Urinary bladder (tissue), 3 donors: ENCODE results near the genes ASPHD1 and ZNF771.

GRCh38 chr16:29117043-29117450 is 132.2 kb downstream of the LAT start:
- PRO-cap, result no peak
- RAMPAGE, long total RNA, result no peak

DNA sequence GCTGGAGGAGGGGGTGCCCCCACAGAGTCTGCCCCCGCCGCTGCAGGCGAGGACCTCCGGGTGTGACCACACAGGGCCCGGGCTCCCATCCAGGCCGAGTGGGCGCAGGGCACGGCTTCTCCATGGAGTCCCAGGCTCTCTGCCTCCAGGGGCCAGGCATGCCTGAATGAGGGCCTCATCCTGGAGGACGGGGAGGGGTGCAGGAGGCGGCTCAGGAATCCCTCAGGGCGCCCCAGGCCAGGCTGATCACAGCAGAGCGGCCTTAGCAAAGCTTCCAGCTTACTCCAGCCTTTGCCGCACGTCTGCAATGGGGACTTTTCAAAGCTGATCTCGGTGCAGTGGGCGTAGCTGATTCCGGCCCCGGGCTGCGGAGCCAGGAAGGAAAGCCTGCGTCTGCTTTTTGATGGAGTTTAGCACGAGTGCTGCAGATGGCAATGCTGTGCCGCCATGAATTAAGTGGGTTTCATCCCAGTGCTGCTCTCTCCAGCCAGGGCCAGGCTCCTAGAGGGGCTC is 146.5 kb downstream of the LAT start:
- PRO-cap, result unidirectional peak, minus-strand start at position 304 of the sequence
- RAMPAGE, long total RNA, result no peak

GRCh38 chr16:29153715-29154591 is 169.1 kb downstream of the LAT start:
- PRO-cap, result no peak
- RAMPAGE, long total RNA, result no peak

GRCh38 chr16:29183006-29183318 is 198.1 kb downstream of the LAT start:
- PRO-cap, result no peak
- RAMPAGE, long total RNA, result no peak

DNA sequence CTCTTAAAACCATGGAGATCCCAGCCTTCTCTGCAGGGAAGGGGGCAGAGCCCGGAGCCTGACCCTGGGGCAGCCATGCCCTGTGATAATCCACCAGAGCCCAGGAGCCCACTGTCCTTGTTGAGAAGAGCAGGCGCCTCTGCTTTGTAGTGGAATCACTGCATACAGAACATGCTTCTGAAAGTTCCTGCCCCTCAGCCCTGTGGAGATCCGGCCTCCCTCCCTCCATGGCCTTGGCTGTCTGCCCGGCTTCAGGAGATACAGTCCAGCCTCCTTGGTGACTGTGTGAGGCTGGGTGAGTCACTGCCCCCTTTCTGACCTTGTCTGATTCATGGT is 141.3 kb downstream of the NPIPB11 start:
- PRO-cap, result unidirectional peak, minus-strand start at position 235 of the sequence
- RAMPAGE, long total RNA, result no peak

DNA sequence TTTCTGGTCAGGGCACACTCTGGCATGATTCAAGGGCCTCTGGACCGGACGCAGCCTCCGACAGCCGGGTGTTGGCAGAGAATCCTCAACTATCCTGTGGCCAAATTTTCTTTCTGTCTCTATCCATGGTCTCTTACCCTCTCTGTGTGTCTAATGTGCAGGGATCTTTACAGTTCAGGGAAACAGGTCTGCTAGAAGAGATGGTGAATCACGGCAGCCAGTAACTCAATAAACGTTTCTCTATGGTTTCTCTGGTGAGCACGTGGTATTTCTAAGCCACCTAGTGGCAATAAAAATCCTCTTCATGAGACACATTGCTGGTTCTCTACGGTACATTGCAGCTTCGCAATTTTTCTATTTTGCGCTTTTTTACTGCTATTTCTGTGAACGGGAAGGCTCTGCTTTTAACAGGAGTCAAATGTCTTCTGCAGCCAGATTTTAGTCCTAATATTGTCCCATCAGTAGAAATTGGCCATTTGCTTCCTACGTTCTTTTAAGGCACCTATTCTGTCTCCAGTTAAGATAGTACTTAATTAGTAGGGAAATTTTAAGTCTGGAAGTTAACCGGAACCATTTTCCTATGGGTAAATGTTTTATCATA is 31.4 kb downstream of the QPRT start:
- PRO-cap, result no peak
- RAMPAGE, long total RNA, result no peak

- PRO-cap, result no peak
- RAMPAGE, long total RNA, result no peak
Observed at GRCh38 chr16:29744403-29745120, 1.2 kb downstream of the C16orf54 start.

DNA sequence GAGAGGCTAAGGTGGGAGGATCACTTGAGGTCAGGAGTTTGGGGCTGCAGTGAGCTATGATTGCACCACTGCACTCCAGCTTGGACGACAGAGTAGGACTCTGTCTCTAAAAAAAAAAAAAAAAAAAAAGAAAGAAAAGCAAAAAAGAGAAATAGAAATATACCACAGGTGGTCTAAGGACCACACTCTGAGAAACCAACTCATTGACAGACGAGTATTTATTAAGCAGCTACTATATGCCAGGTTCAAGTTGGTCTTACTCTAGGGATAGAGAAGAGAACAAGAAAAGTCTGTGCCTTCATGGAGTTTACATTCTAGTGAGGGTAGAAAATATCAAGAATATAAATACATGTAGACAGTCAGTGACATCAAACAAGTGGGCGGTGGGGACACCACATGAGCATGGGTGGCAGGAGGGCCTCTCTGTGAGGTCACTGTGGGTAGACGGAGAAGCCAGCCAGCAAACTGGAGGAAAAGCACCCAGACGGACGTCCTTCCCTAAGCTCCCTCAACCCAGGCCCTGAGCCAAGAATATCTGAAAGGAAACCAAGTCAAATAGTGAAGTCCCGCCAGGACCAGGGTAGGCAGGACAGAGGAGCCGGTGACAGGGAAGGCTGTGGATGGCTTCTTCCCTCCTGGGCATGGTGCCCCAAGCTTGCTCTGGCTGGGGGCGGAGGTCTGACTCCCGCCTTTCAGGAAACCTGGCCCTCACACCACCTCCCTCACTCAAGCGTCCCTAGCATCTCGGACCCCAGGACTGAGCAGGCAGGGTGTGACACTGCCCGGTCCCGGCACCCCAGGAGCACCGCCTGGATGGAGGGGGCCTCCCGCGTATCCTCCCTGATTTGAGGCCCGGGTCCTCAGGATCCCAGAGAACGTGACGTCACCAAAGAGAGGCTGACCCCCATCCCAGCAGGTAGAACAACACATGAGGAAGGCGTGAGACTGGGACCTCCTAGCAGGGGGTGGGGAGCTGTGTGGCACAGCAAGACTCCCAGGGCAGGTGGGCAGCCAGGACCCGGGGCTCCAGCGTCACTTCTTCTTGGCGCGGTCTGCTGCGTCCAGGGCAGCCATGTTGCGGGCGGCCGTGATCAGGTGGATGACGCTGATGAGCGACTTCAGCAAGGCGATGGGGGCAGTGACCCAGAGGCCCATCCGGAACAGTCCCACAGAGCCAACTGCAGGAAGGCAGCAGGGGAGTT is 4.5 kb downstream of the CDIPT start:
- PRO-cap, result no peak
- RAMPAGE, long total RNA, result no peak

- PRO-cap, result no peak
- RAMPAGE, long total RNA, result no peak
Observed at GRCh38 chr16:29900157-29901391, at the start of gene ASPHD1. Gene ASPHD1 (plus strand): TSS chr16:29900488.

- PRO-cap, result no peak
- RAMPAGE, long total RNA, result no peak
Observed at GRCh38 chr16:29972653-29973068, 1.0 kb upstream of the TAOK2 start.

GRCh38 chr16:29982501-29983391 is 9.1 kb downstream of the TAOK2 start:
- PRO-cap, result no peak
- RAMPAGE, long total RNA, result no peak

- PRO-cap, result no peak
- RAMPAGE, long total RNA, result no peak
Observed at GRCh38 chr16:29986206-29987025, 9.0 kb downstream of the HIRIP3 start.

- PRO-cap, result bidirectional peak, plus-strand start at chr16:30064184, minus-strand start at chr16:30064091; bidirectional peak, plus-strand start at chr16:30064377, minus-strand start at chr16:30064335
- RAMPAGE, long total RNA, result start-site peak on the plus strand at chr16:30064148-30064216, 178 and 99 reads in 2 replicates; start-site peak on the plus strand at chr16:30064374-30064475, 117 and 99 reads in 2 replicates
Observed at GRCh38 chr16:30063844-30064869, 1.4 kb upstream of the ALDOA start.

DNA sequence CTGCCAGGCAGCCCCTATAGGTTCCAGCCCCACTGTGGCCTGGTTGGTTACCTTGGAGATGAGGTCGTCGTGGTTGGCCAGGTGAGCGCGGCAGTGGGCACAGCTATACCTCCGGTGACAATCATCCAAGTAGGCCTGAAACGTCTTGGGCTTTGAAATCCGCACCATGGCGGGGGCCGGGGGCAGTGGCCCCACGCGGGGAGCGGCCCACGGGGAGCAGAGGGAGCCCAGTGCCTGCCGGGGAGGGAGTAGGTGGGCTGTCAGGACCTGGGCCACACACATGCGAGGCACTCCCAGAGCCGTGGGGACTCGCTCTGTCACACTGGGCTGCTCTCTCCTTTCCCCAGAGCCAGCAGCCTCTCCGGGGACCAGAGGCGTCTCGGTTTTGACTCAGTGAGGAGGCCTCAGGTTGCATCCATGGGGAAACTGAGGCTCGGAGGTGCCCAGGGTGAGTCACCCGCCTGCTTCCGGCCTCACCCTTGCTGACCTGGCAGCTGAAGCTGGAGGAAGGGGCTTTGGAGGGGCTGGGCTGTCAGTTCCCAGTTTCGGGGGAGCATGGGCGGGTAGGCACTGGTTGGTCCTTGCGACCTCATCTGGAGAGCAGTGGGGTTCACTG is 704 bp downstream of the YPEL3 start:
- PRO-cap, result no peak
- RAMPAGE, long total RNA, result no peak

GRCh38 chr16:30356225-30357097 is 1.4 kb upstream of the CD2BP2 start:
- PRO-cap, result no peak
- RAMPAGE, long total RNA, result no peak

GRCh38 chr16:30378310-30379417 is 3.7 kb downstream of the SEPTIN1 start:
- PRO-cap, result bidirectional peak, plus-strand start at chr16:30378443, minus-strand start at chr16:30378242
- RAMPAGE, long total RNA, result no peak

- PRO-cap, result bidirectional peak, plus-strand start at chr16:30394711, minus-strand start at chr16:30394646
- RAMPAGE, long total RNA, result no peak
Observed at GRCh38 chr16:30394516-30395170, 577 bp upstream of the ZNF48 start.

DNA sequence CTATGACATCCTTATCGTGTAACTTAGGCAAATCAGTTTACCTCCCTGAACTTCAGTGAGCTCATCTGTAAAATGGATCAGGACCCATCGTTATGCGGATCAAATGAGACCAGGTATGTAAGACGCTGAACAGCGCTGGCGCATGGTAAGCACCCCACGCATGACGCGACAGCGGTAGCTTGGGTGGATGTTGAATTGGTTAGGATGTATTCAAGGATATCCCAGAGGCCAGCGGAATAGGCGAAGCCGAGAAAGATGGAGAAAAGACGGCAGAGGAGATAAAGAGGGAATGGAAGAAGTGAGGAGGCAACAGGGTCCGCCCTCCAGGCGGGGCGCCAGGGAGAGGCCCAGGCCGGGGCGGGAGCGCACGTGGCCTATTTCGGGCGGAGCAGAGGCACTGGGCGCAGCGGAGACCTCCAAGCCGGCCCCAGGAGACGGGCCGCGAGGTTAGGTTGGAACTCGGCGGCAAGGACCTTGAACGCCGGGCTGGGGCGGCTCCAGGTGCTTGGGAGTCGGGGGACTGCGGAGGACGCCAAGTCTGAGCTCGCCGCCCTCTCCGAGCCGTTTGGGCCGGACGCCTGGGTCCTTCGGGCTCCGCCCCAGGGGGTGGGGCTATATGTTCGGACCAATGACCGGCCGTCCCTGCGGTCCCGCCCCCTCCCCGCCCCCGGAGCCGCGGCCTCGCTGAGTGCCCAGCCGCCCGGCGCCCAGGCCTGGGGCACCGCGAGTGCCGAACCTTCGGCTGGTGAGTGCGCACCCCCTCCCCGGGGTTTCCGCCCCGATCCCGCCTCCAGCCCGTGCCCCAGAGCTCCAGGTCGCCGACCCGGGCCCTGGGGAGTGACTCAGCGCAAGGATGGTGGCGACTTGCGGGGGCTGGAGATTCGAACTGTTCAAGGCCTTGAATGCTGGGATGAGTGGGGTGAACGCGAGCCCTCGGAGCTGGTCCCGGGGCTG is at the start of gene ZNF771:
ZNF771 (plus strand) TSS at position 687 of the 954 bp plus-strand sequence.
- PRO-cap, result bidirectional peak, plus-strand start at position 378 of the sequence, minus-strand start at position 192 of the sequence; bidirectional peak, plus-strand start at position 735 of the sequence, minus-strand start at position 567 of the sequence
- RAMPAGE, long total RNA, result no peak

GRCh38 chr16:30447539-30448140 is 2.0 kb upstream of the SEPHS2 start:
- PRO-cap, result no peak
- RAMPAGE, long total RNA, result no peak

GRCh38 chr16:30535682-30536383 is 1.2 kb upstream of the ZNF747 start:
- PRO-cap, result no peak
- RAMPAGE, long total RNA, result no peak